ENCODE measurements around a stretch of chr15.

- PRO-cap: no peak
- RAMPAGE, long total RNA: no peak
These were observed 3.1 kb downstream of the TRIM69 start for GRCh38 chr15:44739405-44739817.

- PRO-cap: no peak
- RAMPAGE, long total RNA: no peak
These were observed 12.3 kb downstream of the SORD start for GRCh38 chr15:45035264-45035788.

GRCh38 chr15:45139359-45139895 lies 9.6 kb downstream of the DUOX1 start:
- PRO-cap: no peak
- RAMPAGE, long total RNA: no peak

GRCh38 chr15:45179237-45180074 lies 8.3 kb downstream of the SHF start:
- PRO-cap: no peak
- RAMPAGE, long total RNA: no peak

DNA sequence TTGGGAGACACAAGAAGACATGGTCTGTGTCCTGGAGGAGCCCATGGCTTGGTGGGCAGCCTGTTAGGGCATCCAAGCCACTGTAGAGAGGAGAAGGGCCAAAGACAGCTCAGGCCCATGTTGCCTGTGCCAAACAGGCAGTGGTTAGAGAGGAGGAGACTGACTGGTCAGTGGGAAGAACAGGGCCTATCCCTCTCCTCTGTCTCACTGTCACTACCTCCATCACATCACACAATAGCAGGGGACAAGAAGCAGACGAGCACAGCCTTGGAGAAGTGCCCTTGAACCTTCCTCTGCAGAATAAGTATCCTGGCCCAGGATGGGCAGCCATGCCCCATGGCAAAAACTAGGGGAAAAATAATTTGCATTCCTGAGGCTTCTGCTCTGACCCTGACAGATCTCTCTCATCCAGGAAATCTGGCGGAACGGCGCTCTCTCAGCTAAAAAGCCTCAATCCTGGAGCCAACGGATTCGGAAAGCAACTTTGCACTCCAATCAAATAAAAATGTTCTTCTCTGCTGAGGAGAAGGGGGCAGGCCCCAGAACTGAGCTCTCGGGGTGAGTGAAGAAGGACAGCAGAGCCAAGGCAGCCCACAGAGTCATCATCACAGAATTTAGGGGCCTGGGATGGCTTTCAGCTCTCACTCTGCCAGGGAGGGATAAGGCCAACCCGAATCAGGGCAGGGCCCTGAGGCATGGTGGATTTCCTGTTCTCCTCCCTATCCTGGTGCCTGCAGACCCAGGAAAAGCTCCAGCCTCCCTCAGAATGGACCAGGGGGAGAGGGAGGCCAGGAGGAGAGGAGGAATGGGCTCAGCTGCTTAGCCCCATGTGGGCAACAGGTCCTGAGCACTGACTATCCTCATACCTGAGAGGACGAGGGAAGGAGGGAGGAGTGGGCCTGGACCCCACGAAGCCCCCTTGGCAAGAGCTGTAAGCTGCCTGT lies 1.6 kb downstream of the SHF start:
- PRO-cap: no peak
- RAMPAGE, long total RNA: no peak

DNA sequence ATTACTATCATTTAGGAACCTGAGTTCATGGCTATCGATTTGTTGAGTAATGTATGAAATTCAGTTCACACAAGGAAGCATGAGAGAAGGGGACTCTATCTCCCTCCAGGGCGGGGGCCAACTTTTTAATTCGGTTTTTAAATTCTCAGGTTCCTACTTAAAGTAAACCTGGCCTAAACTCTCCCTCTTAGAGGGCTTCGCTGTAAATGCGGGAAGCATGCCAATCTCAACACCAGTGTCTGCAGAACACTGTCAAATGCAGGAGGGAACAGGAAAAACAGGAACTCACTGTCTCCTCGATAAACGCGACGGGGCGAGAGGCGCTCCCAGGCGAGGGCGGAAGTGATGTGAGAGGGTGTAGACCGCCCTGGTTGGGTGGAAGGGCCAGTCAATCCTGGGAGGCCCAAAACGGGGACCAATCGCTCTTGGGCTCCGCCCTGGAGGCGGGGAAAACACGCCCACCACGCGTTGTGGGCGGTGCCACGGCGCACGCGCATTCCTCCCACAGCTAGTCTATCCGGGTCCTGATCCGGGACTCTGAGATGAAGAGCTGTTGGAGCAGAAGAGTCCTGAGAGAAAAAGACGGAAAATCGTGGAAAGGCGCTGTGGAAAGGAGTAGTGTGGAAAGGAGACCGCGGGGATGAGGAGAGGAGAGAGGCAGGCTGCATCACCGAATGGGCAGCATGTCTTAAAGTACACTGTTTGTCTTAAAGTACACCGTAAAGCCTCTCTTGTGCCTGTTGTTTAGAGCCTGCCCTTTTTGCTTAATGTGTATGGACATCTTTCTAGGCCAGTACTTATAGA lies 27.1 kb downstream of the SLC28A2 start:
- PRO-cap: bidirectional peak, plus-strand start at position 522 of the sequence, minus-strand start at position 260 of the sequence
- RAMPAGE, long total RNA: no peak

- PRO-cap: unidirectional peak, plus-strand start at chr15:45522314
- RAMPAGE, long total RNA: no peak
These were observed 469 bp downstream of the SLC30A4 start for GRCh38 chr15:45521859-45522713.

DNA sequence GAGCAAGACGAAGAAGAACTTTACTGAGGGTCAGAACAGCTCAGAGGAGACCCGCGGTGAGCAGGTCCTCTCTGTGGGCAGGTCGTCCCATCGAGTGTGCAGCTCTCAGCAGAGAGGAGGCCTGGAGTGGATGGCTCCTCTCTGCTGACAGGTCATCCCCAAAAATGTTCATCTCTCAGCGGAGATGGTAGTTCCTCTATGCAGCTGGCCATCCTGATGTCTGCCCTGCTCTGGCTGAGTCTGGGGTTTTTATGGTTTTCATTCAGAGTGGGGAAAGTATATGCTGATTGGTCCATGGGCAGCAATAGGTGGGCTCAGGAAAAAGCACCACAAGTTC lies 13.4 kb upstream of the BLOC1S6 start:
- PRO-cap: bidirectional peak, plus-strand start outside the sequence, minus-strand start at position 222 of the sequence
- RAMPAGE, long total RNA: no peak

DNA sequence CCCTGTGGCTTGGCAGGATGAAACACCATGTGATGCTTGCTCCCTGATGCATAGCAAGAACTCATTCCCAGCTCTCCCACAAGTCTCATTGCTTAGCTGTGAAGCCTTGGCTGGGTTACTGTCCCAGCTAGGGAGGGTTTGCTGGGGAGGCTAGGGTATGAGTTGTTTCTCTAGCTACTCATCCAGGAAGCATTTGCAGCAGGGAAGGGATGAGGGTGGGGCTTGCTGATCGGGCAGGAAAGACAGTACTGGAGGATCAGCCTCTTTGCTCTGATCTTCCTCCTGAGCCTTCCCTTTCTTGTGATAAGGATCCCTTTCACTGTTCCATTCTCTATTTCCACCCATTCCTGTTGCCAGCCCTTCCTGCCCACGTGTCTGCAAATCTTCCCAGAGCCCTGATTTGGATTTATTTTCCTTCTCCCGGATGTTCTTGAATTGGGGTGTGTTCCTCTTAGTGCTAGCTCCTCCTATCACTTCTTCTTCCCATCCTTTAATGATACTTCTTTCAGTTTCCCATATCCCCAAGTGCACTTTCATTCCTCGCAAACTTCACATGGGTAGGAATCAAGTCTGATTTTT lies 3.4 kb upstream of the SQOR start:
- PRO-cap: no peak
- RAMPAGE, long total RNA: no peak

- PRO-cap: no peak
- RAMPAGE, long total RNA: no peak
These were observed 25.6 kb downstream of the SQOR start for GRCh38 chr15:45660330-45660915.

DNA sequence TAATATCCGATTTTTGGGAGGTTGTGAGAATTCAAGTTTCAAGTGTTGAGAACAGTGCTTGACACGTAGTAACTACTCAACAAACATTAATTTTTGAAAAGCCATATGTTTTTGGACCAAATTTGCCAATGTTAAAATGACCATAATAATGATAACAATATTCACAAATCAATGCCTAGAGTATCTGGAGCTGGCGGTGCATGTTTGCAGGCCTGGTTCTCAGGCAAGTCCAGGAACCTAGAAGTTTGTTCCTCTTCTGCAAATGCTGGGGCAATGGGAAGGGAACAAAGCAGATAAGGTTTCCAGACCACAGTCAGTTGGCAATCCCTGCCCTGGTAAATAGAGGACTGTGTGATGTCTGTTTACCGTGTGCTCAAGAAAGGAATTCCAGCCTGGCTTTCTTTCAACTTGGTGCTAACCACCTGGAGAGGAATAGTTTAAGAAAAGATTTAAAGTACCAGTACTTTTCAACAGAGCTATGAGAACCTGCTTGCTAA lies 220.3 kb downstream of the SQOR start:
- PRO-cap: no peak
- RAMPAGE, long total RNA: no peak

- PRO-cap: no peak
- RAMPAGE, long total RNA: no peak
These were observed 891.6 kb downstream of the SQOR start for GRCh38 chr15:46526448-46526756.

GRCh38 chr15:47719115-47719778 lies 1.9 kb downstream of the SEMA6D start:
- PRO-cap: no peak
- RAMPAGE, long total RNA: no peak

GRCh38 chr15:48487890-48488768 lies 156.9 kb downstream of the DUT start:
- PRO-cap: no peak
- RAMPAGE, long total RNA: no peak

DNA sequence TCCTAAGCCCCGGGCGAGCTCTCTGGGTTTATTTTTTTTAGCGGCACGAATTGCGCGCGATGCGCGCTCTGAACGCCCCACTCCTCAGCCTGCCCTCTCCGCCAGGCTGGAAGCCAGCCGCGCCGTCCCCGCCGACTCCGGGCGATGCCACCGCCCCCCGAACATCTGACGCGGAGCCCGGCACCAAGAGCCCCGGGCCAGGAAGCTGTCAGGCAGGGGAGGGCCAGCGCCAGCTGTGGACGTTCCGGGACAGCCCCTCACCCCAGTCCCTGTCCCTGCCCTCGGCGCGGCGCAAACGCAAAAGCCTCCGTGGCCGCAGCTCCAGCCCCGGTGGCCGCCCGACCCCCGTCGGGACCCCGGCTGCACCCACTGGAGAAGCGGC lies 313 bp downstream of the FBN1 start:
- PRO-cap: bidirectional peak, plus-strand start at position 265 of the sequence, minus-strand start at position 108 of the sequence
- RAMPAGE, long total RNA: no peak

- PRO-cap: no peak
- RAMPAGE, long total RNA: no peak
These were observed 17.5 kb downstream of the SHC4 start for GRCh38 chr15:48946062-48946847.

DNA sequence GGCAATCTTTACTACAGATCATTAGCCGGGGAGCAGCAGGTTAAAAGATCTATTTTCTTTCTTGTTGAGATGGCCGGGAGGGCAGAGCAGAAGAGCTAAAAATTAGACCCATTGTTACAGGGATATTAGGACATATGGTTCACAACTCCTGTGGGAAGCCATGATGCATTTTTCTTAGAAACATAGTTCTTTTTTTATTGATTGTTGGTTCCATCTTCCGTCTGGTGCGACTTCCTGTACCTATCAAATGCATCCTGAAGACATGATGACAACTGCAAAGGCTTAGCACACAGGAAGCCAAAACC lies 337 bp upstream of the SHC4 start:
- PRO-cap: no peak
- RAMPAGE, long total RNA: no peak

DNA sequence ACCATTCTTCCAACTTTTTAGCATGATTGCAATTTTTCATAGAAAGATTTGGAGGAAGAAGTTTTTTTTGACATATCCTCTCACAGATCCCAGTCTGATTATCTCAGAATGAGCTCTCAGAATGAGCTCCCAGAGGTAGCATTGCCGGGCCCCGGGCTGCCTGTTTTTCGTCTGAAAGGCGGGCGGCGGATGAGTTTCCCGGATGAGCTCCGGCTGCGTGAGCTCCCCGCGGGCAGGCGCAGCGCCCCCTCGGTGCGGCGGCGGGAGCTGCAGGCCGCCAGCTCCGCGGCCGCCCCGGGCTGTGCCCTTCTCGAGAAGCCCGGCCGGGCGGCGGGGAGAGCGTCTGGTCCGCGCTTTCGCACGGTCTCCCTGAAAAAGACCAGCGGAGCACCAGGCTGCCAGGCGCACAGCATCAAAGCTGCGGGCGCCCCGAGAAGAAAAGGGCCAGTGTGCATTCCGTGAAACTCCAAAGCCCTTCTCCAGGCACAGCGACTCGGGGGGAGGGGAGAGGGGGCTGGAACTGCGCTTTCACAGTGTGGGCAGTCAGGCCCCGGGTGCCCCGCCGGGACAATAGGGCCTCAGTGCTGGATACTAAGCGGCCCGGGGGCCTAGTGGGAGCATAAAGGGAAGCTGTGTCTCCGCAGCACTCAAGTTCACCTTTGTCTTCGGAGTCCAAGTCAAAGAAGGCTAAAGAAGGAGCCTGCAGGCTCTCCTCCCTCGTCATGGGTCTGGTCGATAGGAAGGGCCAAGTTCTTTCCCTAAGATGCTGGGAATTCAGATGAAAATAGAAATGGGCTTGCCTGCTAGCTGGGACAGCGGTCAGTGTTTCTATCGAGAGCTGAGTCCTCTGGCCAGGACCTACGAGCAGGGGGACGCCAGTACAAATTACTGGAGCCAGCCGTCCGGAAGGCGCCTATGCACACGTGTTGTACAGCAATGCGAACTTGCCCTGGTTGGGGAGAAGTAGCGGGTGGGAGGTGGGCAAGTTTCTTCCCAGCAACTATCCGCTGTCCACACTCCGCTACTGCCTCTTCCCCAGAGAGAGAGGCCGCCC lies 12.3 kb upstream of the SHC4 start:
- PRO-cap: bidirectional peak, plus-strand start at position 313 of the sequence, minus-strand start at position 173 of the sequence
- RAMPAGE, long total RNA: no peak

GRCh38 chr15:49138069-49138469 lies 17.3 kb downstream of the COPS2 start:
- PRO-cap: unidirectional peak, minus-strand start at chr15:49138237
- RAMPAGE, long total RNA: no peak

- PRO-cap: no peak
- RAMPAGE, long total RNA: no peak
These were observed 45.5 kb downstream of the FGF7 start for GRCh38 chr15:49468579-49468970.

Data from GM23338 (cell line).